Temporal lobe (tissue), 2 donors: Measurements from ENCODE around the genes CAMK2A and NDST1.

- RAMPAGE, long total RNA = no peak
These were observed 21.5 kb downstream of the SLC6A7 start for GRCh38 chr5:150211071-150212143.

DNA sequence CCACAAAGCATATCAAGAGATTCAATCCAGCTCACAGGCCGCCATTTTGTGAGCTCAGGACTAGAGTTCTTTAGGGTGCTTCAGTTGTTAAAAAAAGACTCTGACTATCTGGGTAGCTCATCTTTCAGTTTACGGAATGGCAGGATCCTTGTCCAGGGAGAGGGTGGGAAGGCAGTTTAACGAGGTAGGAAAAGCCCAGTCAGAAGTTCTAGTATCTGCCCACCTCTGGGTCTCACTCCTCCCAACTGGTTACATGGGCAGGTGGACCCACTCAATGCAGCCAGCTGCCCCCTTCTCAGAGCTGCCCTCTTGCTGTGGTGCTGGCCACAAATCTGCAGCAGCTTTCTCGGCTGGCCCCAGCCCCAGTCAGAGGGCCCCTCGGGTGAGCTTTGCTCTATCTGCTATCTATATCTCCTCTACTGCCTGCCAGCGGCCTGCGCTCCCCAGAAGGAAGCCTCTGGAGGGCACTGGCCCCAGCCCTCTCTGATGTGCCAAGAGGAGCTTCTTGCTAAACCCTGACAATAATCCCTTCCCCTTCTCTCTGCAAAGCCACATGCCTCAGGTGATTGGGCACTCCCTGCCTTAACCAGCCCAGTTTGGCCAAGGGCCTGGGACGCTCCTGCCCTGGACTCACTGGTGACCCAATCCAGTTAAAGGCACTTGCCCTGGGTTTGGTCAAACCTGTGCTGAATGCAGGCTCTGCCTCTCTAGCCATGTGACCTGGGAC lies 42.9 kb downstream of the CAMK2A start:
- RAMPAGE, long total RNA = no peak

- RAMPAGE, long total RNA = no peak
These were observed at the start of gene CAMK2A for GRCh38 chr5:150289571-150290171. TSS of gene CAMK2A (minus strand) at chr5:150289773.

GRCh38 chr5:150328515-150329267 lies 26.0 kb upstream of the ARSI start:
- RAMPAGE, long total RNA = no peak

DNA sequence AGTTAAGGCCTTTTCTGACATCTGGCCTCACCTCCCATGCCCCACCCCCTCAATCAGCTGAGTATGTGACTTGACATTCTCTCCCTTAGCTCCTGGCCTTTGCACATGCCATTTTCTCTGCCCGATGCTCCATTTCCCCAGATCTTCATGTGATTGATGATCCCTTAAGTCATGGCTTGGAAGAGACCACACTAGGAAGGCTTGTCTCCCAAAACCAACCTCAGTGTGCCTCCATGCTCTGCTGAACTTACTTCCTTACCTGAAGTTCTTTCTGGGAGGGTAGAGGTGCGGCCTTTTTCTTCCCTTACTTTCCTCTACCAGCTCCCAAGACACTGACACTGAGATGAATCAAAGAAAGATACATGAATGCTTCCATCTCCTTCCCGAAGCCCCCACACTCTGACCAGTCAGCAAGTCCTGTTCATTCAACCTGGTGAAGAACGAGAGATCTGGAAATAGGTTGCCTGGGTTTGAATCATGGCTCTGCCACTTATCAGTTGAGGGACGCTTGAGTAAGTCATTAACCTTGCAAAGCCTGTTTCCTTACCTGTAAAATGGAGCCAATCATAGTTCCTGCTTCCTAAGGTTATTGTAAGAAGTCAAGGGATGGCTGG lies 17.4 kb upstream of the TCOF1 start:
- RAMPAGE, long total RNA = no peak

DNA sequence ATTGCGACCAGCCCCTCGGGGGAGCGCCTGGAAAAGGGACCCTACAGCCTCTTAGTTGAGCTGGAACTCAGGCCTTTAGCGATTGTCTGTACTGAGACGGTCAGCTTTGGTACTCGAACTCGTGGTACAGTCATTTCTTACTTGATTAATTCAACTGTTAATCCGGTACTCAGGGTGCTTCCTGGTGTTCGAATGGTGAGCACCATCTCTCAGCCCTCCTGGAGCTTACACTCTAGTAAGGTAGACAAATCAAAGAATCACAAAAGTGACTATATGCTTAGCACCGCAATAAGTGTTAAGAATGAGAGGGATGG lies 702 bp downstream of the TCOF1 start:
- RAMPAGE, long total RNA = no peak

- RAMPAGE, long total RNA = no peak
These were observed 10.2 kb downstream of the CD74 start for GRCh38 chr5:150402308-150403200.

GRCh38 chr5:150410462-150410926 lies 2.2 kb downstream of the CD74 start:
- RAMPAGE, long total RNA = no peak

DNA sequence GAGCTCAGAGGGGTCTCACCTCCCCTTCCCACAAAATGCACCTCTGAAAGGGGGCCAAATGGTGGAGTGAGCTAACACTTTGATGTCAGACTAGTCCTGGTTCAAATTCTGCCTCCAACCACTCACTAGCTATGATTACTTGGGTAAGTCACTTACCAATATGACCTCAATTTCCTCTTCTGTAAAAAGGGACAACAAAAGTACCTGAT lies 1.9 kb downstream of the CD74 start:
- RAMPAGE, long total RNA = no peak

DNA sequence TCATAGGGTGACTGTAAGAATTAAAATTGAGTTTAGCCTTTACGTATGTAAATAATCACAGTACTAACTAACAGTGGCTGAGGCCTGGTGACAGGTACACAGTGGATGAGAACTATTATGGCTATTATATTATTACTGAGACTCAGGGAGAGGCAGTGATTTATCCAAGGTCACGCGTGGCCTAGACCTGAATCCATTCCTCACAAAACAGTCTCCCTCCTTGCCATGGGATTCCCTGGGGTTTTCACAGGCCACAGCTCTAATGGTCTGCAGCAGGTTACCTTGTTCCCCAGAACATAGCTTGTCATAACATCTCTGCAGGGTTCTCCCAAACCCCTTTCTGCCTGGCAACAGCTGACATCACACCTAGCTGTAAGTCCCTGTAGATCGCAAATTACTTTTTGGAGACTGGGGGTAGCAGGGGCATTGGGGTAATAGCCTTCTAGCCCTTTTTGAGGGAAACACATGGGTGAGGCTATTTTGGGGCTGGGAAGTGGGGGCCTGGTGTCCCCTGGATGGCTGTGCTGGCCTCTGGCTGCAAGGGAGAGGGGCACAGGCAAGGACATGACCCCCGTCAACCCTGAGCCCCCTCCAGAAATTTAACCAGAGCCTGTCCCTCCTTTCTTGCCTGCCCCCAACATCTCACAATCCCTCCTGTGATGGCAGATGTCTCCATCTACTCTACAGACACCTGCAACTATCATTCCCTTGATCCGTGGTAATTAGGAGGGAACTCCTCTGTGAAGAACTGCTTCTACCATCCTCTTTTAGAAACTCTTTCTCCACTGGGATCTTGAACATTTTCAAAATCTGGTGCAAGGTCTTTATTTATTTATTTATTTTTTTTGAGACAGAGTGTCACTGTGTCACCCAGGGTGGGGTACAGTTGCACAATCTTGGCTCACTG lies 1.3 kb downstream of the CD74 start:
- RAMPAGE, long total RNA = no peak

DNA sequence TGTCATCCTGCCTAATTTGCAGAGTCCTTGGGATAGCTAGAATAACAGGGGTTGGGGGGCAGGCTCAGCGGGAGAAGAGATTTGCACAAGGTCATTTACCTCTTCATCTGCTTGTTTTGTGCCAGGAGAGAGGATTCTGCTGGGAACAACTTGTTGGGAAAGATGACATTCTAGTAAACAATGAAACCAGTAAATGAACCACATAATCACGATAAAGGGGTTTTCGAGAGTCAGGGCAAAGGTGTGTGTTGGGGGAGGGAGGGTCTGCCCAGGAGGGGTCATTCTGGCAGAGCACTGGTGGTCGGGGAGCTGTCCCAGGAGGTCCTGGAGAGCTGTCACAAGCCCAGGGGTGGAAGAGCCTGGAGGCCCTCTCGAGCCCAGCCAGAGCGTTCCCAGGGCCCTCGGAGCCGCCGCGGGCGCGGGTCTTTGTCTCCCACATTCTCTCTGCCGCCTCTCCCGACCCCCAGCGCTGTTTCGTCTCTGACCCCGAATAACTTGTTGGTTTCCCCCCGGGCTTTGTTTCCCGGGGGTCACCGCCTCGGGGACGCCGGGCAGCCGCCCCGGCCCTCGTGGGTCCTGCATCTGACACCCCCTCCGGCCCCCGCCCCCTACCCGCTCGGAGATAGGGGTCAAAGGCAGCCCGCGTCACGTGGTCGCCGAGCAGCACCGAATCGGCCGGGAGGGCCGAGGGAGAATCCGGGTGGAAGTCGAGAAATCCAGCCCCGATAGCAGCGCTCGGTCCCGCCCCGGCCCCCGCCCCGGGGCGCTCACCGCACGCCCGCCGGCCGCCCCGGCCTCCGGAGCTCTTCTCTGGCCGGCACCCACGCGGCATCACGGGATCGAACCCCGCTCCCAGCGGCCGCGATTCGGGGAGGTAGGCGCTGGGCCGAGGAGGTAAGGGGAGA lies 22.5 kb upstream of the NDST1 start:
- RAMPAGE, long total RNA = no peak

DNA sequence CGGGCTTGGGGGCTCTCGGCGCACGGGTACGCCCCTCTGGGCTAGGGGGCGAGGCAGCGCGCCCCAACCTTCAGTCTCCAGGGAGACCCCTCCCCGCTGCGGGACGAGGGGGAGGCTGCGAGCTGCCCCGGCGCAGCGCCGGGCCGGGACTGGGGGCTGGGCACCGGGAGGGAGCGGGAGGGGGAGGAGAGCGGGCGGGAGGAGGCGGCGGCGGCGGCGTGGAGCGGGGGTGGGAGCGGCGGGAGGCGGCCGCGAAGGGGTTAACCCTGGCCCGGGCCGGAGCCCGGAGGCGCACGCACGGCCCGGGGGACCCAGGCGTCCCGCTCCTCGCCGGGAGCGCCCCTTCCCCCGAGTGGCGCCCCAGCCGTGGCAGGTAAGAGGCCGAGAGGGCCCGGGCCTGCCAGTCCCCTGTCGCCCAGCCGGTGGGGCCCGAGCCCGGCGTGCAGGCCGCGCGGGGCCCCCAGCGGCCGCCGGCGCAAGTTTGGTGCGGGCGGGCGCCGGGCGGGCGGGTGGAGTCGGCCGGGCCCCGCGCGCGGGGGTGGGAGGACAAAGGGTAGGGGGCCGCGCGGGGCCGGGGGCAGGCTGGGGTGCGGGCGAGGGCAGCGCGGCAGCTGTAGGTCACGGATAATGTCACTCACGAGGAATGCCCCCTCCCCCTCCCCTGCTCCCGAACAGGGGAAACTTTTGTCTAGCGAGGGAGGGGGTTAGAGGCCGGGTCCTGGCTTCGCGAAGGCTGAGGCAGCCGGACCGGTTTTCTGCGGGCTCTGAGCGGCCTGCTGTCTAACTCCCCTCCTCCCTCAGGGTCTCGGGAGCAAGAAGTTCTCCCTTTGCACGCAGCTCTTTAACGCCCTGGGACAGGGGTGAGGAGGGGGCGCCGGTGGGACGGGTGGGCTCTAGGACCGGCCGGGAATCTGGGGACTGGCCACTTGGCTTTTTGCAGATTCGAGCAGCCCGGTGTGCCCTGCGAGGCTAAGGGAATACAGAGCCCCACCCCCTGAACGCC lies 21.6 kb upstream of the NDST1 start:
- RAMPAGE, long total RNA = no peak

GRCh38 chr5:150498954-150499541 lies 8.9 kb upstream of the NDST1 start:
- RAMPAGE, long total RNA = no peak

- RAMPAGE, long total RNA = no peak
These were observed 3.1 kb upstream of the NDST1 start for GRCh38 chr5:150504862-150505258.

GRCh38 chr5:150507749-150508679 lies at the start of gene NDST1:
TSS of gene NDST1 (plus strand) at chr5:150508131.
- RAMPAGE, long total RNA = no peak

DNA sequence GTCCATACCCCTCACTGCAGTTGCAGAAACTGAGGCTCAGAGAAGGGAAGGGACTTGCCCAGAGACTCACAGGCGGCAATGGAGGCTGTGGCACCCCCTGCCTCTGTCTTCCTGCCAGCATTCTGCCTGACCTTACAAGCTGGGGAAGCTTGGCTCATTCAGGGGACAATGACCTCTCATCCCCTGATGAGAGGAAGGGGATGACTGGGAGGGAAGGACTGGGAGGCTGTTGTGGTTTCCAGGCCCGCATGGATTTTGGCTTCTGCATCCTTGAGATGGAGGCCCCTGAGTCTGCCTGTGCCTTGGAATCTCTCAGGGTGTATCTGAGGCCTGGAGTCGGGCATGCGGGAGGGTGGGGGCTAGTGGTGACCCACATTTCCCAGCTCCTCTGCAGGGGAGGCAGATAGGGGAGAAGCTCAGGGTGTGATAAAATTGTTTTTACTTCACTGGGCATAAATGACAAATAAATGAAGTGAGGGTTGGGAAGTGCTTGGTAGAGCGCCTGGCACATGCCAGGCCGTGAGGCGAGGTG lies 1.0 kb downstream of the NDST1 start:
- RAMPAGE, long total RNA = no peak

DNA sequence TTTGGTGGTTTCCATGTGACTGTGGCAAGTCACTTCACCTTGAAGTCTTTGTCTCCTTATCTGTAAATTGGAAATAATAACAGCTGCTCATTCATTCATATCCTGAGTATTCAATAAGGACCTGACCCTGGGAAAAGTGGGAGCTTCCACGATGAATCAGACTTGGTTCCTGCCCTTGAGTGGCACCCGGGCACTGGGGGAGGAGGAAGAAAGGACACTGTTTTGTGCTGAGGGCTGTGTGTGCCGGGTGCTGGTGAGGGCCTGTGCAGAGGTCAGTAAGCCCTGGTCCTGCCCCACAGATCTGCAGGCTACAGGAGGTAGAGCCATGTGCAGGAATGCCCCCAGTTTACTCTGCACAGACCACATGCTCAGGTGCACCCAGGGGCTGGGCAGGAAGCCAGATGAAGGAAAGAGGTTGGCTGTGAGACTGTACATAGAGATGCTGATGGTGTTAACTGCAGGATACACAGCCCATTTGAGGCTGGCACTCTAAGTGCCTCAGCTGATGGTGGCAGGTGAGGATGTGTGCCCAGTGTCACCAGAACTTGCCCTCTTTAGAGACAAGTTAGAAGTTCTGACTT lies 6.9 kb downstream of the NDST1 start:
- RAMPAGE, long total RNA = no peak

DNA sequence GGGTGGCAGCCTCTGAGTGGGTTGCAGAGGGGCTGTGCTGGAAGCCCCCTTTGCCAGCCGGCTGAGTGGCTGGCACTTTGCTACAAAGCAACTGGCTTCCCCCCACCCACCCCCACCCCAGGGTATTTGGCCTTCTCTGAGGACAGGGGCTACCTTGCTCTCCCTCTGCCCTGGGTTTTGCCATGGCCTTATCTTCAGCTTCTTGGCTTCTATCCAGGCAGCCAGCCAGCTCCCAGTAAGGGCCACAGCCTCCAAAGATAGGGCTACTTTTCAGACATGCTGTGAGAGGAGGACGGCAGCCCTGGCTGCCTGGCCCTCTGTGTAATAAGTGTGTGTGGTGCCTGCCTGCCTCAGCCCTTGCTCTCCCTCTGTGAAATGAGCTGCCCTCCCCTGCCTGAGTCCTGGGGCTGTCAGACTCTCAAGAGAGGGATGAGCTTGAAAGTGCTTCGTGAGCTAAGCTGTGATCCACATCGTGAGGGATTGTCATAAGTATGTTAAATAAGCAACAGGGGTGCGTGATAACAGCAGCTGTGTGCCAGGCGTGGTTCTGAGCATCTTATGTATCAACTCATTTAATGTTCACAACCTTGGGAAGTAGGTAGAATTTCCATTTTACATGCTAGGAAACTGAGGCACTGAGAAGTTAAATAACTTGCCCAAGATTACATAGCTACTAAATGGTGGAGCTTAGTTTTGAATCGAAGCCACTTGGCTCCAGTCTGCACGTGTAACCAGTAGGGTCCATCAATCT lies 8.1 kb downstream of the NDST1 start:
- RAMPAGE, long total RNA = no peak

- RAMPAGE, long total RNA = no peak
These were observed 44.4 kb downstream of the NDST1 start for GRCh38 chr5:150552338-150552660.

DNA sequence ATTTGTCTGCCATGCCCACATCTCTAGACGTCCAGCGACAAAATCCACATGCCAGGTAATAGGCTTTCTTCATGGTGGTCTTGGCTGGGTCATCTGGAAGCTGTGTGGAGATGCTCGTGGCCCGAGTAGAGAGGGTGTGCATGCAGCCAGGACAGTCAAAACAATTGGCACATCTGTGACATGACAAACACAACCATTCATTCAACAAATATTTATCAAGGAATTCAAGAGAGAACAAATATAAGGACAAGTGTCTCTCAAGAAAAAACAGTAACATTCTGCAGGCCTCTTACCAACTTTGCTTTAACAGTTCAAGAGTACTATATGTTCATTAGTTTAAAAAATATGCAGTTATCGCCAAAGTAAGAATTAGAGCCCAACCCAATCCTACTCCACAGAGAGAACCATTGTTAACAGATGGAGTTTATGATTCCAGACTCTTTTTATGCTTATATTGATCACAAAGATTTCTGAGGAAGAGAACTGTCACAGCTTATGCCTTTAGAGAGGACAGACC lies 5.3 kb downstream of the DCTN4 start:
- RAMPAGE, long total RNA = no peak